ENCODE measurements around the genes FSIP2 and ZC3H15.

DNA sequence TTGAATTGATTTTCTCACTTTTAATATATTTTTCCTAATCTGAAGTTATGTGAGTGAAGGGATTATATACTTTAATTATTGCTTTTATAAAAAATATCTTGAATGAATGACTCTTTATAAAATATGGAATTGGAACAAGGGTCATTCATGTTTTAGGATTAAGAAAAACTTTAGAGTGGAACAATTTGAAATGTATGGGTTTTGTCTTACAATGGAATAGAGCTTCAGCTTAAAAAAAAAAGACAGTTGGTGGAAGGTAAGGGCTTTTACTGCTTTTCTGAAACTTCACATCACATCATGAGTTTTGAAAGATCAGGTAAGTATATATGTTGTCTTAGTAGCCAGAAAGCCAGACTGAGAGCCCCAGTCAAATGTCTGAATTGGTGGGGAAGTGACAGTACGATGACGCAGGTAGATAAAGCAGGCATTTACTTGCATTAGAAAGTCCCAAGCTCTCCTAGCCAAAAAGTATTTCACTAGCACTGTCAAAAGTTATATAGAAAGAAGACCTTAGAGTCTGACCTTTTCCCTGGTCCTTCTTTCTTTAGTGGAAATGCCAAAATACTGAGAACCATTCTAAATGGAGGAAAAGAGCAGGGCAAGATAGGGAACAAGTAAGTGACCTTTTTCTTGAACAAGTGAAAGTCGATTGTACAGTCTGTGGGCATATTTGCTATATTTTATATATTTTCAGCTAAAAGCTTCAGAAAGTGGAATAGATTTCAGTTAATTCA lies 10.0 kb downstream of the ITGA4 start:
- PRO-cap, 3 experiments: no peak in any of the 3 experiments
- RAMPAGE, long total RNA, 2 experiments: no peak in any of the 2 experiments
- RRBS: no CpG with 5 or more reads among the region's 3 CpGs

- PRO-cap, 3 experiments: no peak in any of the 3 experiments
- RAMPAGE, long total RNA, 2 experiments: no peak in any of the 2 experiments
- RRBS: no CpG with 5 or more reads among the region's 1 CpG
Measured at GRCh38 chr2:181779969-181781113, 100.0 kb upstream of the NEUROD1 start.

- PRO-cap, 3 experiments: peak in 3 of 3 experiments; most common plus-strand start chr2:181811049 (in 2)
- RAMPAGE, long total RNA, 2 experiments: no peak in any of the 2 experiments
- RRBS: no CpG with 5 or more reads among the region's 10 CpGs
Measured at GRCh38 chr2:181810670-181811740, 80.5 kb upstream of the ITPRID2 start.

- PRO-cap, 3 experiments: no peak in any of the 3 experiments
- RAMPAGE, long total RNA, 2 experiments: no peak in any of the 2 experiments
- RRBS: no CpG with 5 or more reads among the region's 6 CpGs
Measured at GRCh38 chr2:181861309-181861725, 30.2 kb upstream of the ITPRID2 start.

GRCh38 chr2:181901582-181902854 lies 10.5 kb downstream of the ITPRID2 start:
- PRO-cap, 3 experiments: no peak in any of the 3 experiments
- RAMPAGE, long total RNA, 2 experiments: no peak in any of the 2 experiments
- RRBS: no CpG with 5 or more reads among the region's 11 CpGs

DNA sequence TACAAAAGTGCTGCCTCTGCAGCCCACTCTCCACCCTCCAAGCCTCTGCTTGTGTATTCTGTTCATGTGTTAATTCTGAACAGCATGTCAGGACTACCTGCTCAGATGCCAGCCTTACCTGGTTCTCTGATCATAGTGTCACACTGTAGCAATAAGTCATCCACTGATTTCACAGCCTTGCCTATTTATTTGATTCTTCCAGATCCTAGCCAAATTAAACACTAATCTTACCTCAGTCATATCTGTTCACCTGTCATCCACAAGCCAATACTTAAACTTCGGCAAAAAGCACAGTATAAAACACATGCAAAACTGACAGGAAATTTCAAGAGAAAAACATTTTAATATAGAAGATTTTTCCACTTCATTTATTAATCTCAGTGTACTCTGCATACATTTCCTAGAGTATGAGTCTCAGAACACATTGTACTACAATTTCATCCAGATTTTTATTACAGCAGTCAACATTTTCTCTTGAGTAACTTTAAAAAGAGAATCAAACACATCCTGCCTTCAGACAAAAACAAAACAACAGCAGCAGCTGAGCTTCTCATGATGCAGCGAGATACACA lies 64.9 kb downstream of the PPP1R1C start:
- PRO-cap, 3 experiments: no peak in any of the 3 experiments
- RAMPAGE, long total RNA, 2 experiments: no peak in any of the 2 experiments
- RRBS: no CpG with 5 or more reads among the region's 2 CpGs

DNA sequence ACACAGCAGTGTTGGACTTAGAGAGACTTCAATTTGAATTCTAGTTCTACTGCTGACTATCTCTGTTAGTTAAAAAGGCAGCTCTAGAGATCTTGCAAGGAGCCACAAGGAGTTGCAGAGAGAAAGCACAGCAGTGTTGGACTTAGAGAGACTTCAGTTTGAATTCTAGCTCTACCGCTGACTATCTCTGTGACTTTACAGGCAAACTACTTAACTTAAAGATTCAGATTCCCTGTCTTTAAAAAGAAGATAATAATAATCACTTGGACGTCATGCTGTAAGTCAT lies 131.9 kb upstream of the DNAJC10 start:
- PRO-cap, 3 experiments: no peak in any of the 3 experiments
- RAMPAGE, long total RNA, 2 experiments: no peak in any of the 2 experiments
- RRBS: no CpG with 5 or more reads among the region's 2 CpGs

GRCh38 chr2:182973923-182974911 lies 64.0 kb downstream of the NCKAP1 start:
- PRO-cap, 3 experiments: no peak in any of the 3 experiments
- RAMPAGE, long total RNA, 2 experiments: no peak in any of the 2 experiments
- RRBS: no CpG with 5 or more reads among the region's 2 CpGs

- PRO-cap, 3 experiments: no peak in any of the 3 experiments
- RAMPAGE, long total RNA, 2 experiments: no peak in any of the 2 experiments
- RRBS: no CpG with 5 or more reads among the region's 4 CpGs
Measured at GRCh38 chr2:183001980-183002790, 36.1 kb downstream of the NCKAP1 start.

DNA sequence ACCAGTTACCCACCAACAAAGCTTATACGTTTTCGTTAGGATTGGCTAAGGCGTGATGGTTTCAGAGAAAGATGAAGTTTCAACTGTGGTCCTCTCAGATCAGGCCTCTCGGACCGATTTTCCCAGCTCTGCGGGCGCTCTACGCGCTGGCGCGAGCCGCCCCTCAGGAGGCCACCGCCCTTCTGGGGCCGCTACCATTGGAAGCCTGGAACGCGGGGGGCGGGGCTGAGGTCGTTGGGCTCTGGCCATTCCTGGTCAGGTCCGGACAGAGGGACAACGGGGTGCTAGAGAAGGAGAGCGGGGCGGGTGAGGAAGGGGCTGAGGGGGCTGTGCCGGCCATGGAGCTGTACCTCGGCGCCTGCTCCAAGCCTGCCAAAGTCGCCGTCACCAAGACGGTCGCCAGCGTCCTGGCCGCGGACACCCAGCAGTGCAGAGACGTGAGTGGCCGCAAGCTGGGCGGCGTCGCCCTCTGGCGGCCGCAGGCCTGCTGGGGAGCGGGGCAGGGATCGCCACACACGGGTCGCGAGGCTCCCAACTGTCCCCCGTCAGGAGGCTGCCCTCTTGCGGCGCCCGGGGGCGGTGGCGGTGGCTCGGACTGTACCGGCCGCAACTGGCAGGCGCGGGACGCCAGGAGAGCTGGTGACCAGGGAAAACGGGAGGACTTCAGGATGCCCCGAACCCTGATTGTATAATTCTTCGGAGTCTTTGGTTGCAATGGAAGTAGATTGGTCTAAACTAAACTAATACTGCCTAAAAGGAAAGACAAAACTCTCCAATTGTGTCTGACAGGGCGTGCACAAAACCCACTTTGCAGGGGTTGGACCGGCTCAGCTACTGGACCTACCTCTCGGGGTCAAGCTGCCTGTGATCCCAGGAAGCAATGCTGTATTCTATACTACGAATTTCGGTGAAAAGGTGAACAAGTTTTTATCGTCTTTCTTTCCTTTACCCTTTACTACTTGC lies at the start of gene FSIP2:
Gene FSIP2 (plus strand): TSS at position 248 of the 963 bp plus-strand sequence.
- PRO-cap, 3 experiments: peak in 3 of 3 experiments; most common plus-strand start position 258 of the sequence (in 1); most common minus-strand start position 184 of the sequence (in 3)
- RAMPAGE, long total RNA, 2 experiments: start-site peak on the plus strand in 2 of 2 experiments, centred at positions 254 to 580 of the sequence, 112 to 282 reads per replicate
- RRBS: 3% methylated on average over 4 of the region's 65 CpGs

DNA sequence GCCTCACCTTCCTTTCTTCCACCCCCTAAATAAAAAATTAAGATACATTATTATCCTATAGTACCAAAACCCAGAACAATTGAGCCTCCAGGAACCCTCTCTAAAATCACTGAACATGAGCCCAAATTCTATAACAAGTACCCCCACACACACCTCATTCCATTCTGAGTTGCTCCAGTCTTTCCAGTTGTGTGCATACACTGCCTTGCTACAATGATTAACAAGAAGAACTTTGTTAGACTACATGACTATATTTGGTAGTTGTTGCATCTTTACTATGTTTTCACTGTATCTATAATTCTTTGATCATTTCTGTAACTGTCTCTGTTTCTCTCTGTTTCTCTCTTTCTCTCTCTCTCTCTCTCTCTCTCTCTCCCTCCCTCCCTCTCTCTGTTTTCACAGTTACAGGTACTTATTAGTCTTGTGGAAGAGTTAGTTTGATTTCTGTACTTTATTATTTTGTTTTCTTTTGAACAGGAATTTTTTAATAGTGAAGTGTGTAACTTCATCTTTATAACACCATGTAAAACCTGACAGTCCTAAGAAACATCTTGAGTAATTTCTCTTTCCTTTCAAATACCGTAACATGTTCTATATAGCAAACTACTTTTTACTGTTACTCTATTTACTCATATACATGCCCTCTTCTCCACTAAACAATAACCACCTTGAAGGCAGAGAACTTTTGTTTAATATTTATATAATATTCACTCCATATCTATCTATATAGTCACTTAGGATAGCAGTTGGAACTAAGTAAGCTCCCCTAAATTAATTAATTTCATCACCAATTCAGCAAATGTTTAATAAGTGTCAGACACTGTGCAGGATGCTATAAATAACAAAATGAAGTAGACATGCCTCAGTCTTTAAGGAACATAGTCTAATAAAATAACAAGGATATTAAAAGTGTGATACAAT lies 268.4 kb downstream of the FSIP2 start:
- PRO-cap, 3 experiments: no peak in any of the 3 experiments
- RAMPAGE, long total RNA, 2 experiments: no peak in any of the 2 experiments
- RRBS: no CpG with 5 or more reads among the region's 1 CpG

GRCh38 chr2:186180392-186180981 lies 305.6 kb upstream of the ZC3H15 start:
- PRO-cap, 3 experiments: no peak in any of the 3 experiments
- RAMPAGE, long total RNA, 2 experiments: no peak in any of the 2 experiments
- RRBS: no CpG with 5 or more reads among the region's 3 CpGs

- PRO-cap, 3 experiments: no peak in any of the 3 experiments
- RAMPAGE, long total RNA, 2 experiments: no peak in any of the 2 experiments
- RRBS: no CpG with 5 or more reads among the region's 1 CpG
Measured at GRCh38 chr2:186303717-186304305, 182.2 kb upstream of the ZC3H15 start.

DNA sequence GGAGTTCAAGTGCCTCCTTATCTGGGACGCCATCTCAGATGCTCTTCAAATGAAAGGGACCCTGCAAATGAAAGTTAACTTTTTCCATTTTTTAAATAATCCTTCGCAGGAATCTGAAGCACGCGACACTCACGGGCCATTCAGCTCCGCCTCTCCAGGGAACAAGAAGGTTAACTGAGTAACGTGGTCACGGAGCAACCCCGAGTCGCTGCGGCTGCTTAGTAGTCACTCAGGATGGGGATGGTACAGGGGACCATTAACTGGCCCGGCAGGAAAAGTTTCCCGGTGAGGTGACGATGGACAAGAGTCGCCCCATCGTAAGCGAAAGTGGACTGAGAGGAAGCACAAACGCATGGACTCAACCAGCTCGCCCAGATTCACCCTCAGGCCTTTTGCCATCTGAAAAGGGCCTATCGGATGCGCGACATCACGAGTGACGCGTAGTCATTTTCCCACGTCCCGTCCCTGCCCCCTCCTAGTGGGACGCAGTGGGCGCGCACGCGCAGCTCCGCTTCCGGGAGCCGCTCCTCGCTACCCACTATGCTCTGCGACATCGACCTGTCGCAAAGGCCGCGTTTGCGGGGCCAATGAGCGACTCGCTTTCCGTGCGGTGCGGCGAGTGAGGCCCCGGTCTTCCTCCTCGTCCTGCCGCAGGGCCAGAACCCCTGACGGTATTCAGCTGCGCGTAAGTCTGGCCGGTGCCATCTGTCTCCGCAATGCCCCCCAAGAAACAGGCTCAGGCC lies at the start of gene ZC3H15:
Gene ZC3H15 (plus strand): TSS at position 594 of the 743 bp plus-strand sequence.
- PRO-cap, 3 experiments: peak in 3 of 3 experiments; most common plus-strand start position 566 of the sequence (in 3); most common minus-strand start position 477 of the sequence (in 2)
- RAMPAGE, long total RNA, 2 experiments: start-site peak on the plus strand in 2 of 2 experiments, centred at positions 580 to 591 of the sequence, 3,572 to 3,623 reads per replicate; start-site peak on the minus strand in 2 of 2 experiments, centred at positions 382 to 418 of the sequence, 1,236 to 2,285 reads per replicate
- RRBS: 2% methylated on average over 16 of the region's 56 CpGs

- PRO-cap, 3 experiments: no peak in any of the 3 experiments
- RAMPAGE, long total RNA, 2 experiments: no peak in any of the 2 experiments
- RRBS: no CpG with 5 or more reads among the region's 13 CpGs
Measured at GRCh38 chr2:186486955-186487485, 960 bp downstream of the ZC3H15 start.

- PRO-cap, 3 experiments: no peak in any of the 3 experiments
- RAMPAGE, long total RNA, 2 experiments: no peak in any of the 2 experiments
- RRBS: no CpG with 5 or more reads among the region's 3 CpGs
Measured at GRCh38 chr2:186678452-186679103, 15.3 kb upstream of the FAM171B start.

DNA sequence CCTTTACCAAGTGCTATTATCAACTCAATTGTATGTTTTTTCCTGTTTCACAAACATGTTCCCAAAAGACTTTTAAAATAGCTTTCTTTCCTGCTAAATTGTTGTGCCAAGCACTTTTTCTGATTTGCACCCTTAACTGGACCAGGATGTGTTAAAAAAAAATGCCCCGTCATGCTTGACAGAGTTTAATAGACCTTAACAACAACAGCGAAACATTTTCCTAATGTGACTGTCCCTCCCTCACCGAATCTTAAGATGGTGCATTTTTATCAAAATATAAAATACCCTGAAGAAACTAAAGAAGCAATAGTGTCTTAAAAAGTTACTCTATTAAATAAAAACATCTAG lies 44.1 kb downstream of the CALCRL start:
- PRO-cap, 3 experiments: peak in 3 of 3 experiments; most common plus-strand start position 215 of the sequence (in 3)
- RAMPAGE, long total RNA, 2 experiments: no peak in any of the 2 experiments
- RRBS: no CpG with 5 or more reads among the region's 3 CpGs

DNA sequence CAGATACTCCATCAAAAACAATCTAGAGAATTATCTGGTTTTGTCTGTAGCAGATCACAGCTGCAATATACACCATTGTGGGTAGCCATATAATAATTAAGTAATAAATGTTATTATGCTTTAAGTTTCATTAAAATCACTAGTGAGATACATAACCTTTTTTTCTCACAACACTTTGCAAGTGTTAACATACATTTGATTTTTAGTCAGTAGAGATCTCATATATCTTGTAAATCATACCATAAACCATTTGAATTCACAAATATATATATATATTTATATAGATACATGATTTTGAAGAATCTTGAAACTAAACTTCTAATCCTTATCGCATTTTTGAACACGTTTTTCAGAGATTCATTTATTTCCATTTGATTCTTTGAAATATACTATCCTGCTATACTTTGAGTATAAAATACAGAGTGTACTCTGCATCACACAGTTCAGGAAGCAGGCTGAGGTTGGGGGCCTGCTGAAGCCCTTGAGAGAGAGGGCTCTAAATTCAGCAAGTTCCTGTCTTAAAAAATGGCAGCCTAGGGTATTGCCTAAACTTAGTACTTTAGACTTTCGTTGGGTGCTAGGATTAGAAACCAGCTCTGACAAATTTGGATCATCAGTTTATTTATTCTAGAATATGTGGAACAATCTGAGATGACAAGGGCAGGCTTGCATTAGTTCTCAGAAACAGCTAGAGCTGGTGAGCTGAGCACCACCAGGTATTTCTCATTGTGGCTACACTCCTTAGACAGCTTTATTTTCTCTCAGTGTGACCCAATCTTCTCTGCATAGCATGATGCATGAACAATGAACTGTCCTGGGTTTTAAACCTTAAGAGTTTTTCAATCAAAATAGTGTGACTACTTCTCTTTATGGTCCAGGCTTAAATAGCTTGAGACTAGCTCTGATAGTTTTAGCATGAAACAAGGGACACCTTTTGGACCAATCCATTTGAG lies 49.2 kb downstream of the TFPI start:
- PRO-cap, 3 experiments: no peak in any of the 3 experiments
- RAMPAGE, long total RNA, 2 experiments: no peak in any of the 2 experiments
- RRBS: no CpG with 5 or more reads among the region's 3 CpGs

DNA sequence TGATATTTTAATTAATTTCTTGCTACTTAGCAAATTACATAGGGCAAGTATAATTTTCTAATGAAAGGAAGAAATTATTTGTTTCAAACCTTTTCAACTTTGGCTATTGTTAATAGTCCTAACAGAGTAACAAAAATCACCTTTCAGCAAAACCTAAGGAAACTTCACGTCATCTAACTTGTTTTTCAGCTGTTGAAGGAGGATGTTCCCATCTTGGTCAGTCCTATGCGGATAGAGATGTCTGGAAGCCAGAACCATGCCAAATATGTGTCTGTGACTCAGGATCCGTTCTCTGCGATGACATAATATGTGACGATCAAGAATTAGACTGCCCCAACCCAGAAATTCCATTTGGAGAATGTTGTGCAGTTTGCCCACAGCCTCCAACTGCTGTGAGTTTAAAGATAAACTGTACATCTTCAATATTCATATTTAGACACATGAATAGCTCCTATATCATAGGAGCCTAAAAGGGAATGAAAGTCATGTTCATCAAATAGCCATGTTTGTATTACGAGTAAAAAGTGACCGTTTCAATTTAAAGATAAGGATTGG lies 10.5 kb downstream of the COL3A1 start:
- PRO-cap, 3 experiments: peak in 1 of 3 experiments; most common plus-strand start position 351 of the sequence (in 1)
- RAMPAGE, long total RNA, 2 experiments: no peak in any of the 2 experiments
- RRBS: no CpG with 5 or more reads among the region's 7 CpGs

GRCh38 chr2:189011619-189012338 lies 37.6 kb downstream of the COL3A1 start:
- PRO-cap, 3 experiments: no peak in any of the 3 experiments
- RAMPAGE, long total RNA, 2 experiments: no peak in any of the 2 experiments
- RRBS: no CpG with 5 or more reads among the region's 6 CpGs